SEM (cell line): ENCODE data around the gene WASF1.

DNA sequence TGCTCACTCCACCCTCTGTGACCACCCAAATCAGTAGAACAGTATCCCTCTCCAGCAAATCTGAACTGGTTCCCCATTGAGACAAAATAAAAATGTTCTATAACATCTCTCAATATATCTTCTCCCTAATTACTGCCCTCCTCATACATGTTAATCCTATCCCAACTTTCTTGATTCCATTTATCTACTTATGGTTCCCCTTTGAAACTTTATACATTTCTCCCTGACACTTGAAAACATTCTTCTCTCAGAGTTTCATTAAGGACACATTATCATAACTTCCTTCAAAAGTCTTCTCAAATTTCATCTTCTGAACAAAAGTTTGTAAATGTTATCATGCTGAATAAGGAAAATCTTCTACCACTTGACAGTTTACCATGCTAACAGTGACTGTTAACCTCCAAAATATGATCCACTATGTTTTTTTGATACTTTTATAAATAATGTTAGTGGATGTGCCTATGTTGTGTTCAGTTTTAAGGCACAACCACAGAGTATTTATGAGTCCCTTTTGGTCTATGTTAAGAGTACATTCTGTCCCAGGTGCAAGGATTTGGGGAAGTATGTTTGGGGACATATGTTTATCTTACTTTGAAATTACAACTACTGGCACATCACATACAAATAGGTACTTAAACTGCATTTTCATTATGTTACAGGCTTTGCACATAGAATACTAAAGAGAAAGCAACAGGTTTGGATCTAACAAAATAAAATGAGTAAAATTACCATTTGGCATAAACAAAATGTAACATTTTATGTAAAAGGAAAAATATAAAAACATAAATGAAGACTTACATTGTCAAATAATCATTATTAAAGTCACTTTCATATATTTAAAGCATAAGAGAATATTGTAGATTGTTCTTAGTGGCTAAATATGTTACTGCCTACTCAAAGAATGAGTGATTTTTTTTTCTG lies 71.4 kb downstream of the SESN1 start:
- PRO-cap: no peak

DNA sequence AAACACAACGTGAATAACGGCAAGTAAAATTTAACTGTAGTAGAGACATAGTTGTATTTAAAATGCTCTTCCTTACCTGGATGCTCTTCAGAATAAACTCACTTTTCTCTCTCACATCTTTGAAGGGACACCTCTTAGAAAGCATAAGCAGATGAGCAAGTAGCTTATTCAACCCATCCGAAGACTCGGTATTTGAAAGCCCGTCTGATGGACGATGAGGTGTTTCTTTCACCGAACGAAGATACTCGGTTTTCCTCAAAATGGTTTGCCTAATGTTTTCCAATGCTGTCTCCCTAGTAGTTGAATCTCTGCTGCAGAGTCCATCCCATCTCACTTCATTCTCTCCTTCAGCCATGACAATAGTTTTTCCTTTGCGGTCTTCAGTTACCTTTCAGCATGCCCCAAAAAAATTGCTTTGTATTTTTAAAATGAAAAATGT lies 908 bp downstream of the SESN1 start:
- PRO-cap: no peak

DNA sequence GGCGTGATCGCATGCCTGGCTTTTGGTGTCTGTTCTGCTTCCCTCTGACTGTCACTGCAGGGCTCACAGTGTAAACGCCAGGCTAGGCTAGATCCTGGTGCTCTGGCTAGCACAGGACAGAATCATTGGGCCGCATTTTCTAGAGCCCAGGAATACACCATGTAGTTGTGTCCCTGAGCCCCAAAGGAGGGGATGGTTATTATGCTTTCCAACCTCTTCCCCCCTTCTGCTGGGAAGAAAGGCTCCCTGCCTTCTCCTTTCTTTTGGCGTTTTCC lies 38.6 kb downstream of the CD164 start:
- PRO-cap: no peak

- PRO-cap: no peak
These were observed 34.2 kb downstream of the CD164 start for GRCh38 chr6:109347756-109348721.

DNA sequence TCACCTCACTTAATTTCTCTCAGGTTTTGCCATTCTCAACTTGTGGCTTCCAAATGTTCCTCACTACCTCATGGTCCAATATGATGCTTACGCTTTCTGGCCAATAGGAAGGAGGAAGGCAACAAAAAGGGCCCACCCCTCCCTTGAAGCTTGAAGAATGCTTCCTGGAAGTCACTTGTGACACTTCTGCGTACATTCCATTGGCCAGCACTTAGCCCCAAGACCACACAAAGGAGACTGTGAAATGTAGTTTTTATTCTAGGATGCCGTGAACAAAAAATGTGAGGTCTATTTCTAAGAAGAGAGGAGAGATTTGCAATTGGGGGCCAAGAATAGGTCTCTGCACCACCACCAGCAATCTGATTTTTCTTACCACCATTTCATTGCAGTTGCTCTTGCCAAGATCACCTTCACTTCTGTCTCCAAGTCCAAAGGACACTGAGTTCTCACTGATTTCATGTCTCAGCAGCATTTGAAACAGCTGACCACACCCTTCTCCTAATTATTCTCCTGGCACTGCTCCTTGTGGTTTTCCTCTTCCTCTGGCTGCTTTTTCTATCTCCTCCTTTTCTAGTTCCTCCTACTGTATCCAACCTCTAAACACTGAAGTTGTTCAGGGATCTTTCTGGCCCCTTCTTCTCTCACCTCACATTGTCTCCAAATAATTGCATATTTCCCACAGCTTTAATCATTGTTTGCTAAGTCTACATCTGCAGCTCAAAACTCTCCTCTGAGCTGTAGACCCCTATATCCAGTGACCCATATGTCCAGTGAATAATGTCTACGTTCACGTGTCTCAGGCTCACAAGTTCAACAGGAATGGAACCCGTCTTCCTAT lies 30.6 kb downstream of the CD164 start:
- PRO-cap: no peak

DNA sequence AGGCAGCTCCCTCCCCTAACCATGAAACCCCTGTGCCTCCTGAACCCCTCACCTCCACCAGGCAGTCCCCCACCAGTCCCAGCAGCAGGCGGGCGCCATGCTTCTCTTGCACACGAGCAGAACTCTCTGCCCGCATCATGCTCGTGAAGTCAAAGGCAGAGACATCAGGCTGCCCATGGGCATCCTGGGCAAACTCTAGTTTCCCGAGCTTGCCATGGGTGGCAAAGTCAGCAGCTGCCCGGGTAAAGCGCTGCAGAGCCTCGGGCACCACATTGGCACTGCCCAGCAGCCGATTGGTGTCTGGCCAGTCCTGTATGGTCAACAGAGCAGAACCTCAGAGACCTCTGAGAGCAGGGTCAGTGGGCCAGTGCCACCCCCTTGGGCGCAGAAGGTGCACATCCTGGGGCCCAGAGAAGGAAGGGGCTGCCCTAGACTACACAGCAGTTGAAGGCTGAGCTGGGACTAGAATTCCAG lies 5.3 kb downstream of the MICAL1 start:
- PRO-cap: no peak

- PRO-cap: no peak
These were observed 10.3 kb downstream of the ZBTB24 start for GRCh38 chr6:109472681-109473243.

DNA sequence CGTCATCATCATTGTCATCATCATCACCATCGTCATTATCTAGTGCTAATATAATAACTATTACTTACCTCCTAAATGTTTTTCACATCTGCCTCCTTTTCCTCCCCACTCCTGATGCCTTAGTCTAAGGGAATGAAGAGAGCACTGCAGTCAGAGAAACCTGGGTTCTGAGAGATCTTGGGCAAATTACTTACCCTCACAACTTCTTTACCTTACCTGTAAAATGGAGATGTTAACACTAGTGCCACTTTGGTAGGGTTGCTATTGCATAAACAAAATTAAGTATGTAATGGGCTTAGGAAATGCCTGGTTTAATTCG lies 811 bp upstream of the ZBTB24 start:
- PRO-cap: no peak

- PRO-cap: unidirectional peak, minus-strand start at chr6:109491419
These were observed 8.4 kb upstream of the ZBTB24 start for GRCh38 chr6:109491223-109491954.

DNA sequence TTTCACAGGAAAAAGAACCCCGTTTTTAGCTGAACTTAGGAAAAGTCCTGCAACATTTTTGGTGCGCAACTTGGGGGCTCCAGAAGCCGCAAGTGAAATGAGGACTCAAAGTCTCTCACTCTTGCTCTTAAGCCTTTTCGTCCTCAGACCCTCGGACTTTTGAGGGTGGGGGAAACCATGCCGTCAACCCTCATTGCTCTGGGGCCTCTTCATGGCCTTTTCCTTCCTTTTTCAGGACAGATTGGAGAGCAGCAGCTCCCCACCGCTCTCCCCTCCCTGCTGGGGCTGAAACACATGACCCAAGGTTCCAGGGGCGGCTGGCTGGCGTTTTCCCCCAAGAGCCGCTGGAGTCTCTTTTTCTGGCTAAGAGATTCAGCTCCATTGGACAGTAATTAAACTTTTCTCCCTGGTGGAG lies 101.2 kb upstream of the GPR6 start:
- PRO-cap: no peak

GRCh38 chr6:109894162-109894830 lies 83.8 kb upstream of the GPR6 start:
- PRO-cap: no peak

GRCh38 chr6:110178531-110179401 lies 704 bp downstream of the WASF1 start:
- PRO-cap: unidirectional peak, plus-strand start at chr6:110178790; bidirectional peak, plus-strand start at chr6:110178965, minus-strand start at chr6:110178940; unidirectional peak, minus-strand start at chr6:110179375

DNA sequence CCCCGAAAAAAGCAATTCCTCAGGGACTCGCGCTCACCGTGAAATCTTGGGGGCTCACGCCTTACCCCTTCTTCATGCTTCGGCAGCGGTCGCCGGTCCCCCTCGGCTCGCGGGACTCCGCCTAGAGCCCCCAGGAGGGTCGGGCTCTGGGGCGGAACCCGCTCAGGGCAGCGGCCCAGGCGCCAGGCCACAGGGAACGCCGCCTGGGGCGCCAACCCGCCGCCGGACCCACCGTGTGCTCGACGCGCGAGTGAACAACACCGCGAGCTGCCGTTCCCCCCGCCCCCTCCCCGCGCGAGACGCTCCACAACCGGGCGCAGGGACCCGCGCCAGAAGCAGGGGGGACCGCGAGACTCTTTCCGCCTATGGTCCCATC lies at the start of gene WASF1:
TSS of gene WASF1 (minus strand) at position 269 of the 376 bp plus-strand sequence.
- PRO-cap: bidirectional peak, plus-strand start outside the sequence, minus-strand start at position 241 of the sequence

DNA sequence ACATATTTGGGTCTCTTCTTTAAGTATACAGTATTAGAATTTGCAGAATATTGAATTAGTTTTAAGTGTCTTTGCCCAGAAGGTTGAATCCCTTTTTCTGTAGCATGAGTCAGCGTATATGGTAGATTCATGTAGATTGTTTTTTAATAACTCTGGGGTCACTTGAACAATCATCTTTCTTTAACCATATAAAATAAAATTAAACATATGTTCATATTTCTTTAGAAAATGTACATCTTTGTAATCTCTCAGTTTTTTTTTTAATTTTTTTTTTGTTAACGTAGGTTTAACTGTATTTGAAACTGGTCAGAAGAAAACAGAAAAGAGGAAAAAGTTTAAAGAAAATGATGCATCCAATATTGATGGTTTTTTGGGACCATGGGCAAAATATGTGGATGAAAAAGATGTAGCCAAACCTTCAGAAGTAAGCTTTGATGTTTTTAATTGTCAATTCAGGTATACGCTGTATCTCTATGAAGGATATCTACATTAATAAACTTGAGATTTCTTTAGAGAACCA lies 28.6 kb downstream of the CDC40 start:
- PRO-cap: no peak

DNA sequence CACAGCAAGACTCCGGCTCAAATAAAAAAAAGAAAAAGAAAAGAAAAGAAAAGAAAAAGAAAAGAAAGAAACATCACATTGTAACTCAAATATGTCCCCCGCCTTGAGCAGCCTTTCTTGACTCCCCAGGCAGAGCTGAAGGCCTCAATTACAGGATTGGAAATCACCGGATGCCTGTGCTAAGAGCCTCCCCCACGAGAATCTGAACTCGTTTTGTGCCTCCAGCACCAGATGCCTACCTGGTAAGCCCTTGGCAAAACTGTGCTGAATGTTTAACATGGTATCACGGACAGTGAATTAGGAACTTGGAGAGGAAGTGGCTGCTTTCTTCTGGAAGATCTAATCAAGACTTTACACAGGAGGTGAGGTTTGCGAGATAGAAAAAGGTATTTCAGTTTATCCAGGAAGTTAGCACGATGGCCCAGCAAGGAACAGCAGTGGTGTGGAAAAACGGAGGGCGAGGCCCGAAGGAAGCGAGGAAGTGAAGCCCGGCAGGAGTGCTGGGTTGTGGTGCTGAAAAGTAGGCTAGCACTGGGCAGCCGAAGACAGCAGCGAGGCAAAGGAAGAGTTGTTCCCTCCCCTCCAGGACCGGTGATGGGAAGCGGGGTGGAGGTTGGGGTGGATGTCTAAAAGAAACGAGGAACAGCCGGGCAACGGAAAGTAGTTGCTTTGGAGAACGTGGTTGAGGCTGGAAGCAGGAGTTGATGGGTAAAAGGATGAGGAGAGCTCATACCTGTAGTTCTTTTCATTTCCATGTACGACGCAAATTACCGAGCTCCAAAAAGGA lies 1.5 kb downstream of the METTL24 start:
- PRO-cap: no peak

DNA sequence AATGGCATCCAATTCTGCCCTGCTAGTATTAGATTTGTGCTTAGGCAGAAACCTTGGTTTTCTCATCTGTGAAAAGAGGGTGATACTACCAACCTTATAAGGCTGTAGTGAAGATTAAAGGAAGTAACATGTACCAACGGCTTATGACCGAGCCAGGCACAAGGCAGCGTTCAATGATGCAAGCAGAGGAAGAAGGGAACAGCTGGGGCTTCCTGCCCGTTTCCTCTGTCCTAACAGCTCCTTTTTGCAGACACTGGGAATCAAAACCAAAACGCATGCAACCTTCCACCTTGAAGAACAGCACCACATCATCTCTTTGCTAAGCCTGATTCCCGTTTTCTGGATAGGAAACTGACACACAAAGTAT lies 1.2 kb downstream of the SLC22A16 start:
- PRO-cap: bidirectional peak, plus-strand start at position 269 of the sequence, minus-strand start at position 70 of the sequence

- PRO-cap: no peak
These were observed 65.2 kb upstream of the SLC22A16 start for GRCh38 chr6:110541497-110542094.

GRCh38 chr6:110897828-110898901 lies 23.6 kb downstream of the AMD1 start:
- PRO-cap: no peak

GRCh38 chr6:110944420-110945167 lies 13.9 kb upstream of the GTF3C6 start:
- PRO-cap: no peak

DNA sequence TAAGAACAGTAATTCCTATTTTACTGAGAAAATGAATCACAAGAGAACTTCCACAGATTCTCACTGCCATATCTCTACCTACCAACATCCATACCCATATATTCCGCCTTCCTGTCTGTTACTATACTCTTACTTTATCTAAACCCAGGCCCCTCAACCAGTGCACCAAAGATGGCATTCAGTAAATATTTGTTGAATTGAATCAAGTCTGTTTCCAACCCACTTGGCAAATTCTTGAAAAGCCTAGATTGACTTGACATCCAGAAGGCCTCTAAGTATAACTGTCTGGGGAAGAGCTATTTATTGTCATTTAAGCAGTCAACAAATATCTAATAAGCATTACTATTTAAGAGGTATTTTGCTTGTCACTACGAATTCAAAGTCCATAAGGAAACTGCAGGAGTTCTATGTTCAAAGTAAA lies 86.9 kb downstream of the MFSD4B start:
- PRO-cap: no peak